Vein endothelial cell (primary cell): ENCODE results near the genes NRN1L, SMPD3 and CDH1.

DNA sequence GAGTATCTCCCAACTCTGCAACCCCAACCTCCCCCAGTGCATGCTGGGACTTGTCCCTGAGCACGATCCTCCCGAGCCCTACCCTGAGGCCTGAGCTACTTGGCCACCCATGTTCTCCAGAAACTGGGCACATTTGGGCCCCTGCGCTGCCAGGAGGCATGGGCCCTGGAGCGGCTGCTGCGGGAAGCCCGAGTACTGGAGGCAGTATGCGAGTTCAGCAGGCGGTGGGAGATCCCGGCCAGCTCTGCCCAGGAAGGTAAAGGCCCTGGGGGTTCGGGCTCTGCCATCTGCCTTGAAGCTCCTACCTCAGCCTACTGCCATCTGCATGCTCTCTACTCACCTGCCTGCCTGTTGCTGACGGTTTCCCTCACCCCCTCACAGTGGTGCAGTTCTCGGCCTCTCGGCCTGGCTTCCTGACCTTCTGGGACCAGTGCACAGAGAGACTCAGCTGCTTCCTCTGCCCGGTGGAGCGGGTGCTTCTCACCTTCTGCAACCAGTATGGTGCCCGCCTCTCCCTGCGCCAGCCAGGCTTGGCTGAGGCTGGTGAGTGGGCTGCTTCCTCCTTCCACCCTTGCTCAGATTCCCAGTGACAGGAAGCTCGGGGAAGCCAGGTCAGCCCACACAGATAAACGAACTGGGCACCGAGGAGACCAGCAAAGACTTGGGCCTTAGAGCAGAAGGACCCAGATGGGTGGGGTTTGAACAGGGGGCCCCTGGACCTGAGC, 16.1 kb downstream of the RIPOR1 start:
- CAGE, long polyA plus RNA: no peak

DNA sequence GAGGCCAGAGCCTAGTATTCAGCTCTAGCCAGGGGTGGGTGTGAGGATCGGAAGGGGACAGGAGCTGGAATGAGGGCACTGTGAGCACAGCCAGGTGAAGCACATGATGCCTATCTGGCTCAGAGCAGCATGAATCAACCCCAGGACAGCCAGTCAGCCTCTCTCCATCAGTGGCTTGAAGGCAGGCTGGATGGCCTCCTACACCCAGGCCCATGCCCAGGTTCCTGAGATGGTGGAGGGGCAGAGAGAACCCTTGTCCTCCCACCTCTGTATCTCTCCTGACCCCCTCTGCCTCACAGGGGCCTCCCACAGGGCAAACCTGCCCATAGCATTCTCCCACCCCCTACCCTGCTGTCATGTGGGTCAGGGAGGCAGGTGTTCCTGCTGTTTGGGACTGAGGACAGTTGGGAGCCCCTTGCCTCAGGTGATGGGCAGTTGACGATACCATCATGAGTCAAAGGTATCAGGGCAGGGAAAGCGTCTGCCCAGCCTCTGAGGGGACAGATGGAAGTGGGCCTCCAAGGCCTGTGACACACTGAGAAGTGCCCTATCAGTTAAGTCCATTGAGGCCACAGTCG, 13.7 kb upstream of the CTCF start:
- CAGE, long polyA plus RNA: no peak

- CAGE, long polyA plus RNA: no peak
Observed at GRCh38 chr16:67562915-67563533, 698 bp downstream of the CTCF start.

- CAGE, long polyA plus RNA: no peak
Observed at GRCh38 chr16:67803920-67804470, 2.4 kb downstream of the RANBP10 start.

GRCh38 chr16:67833732-67834082, 8.4 kb upstream of the THAP11 start:
- CAGE, long polyA plus RNA: no peak

GRCh38 chr16:67884441-67885058, at the start of gene NRN1L:
Gene NRN1L (plus strand): TSS chr16:67884885.
- CAGE, long polyA plus RNA: no peak

DNA sequence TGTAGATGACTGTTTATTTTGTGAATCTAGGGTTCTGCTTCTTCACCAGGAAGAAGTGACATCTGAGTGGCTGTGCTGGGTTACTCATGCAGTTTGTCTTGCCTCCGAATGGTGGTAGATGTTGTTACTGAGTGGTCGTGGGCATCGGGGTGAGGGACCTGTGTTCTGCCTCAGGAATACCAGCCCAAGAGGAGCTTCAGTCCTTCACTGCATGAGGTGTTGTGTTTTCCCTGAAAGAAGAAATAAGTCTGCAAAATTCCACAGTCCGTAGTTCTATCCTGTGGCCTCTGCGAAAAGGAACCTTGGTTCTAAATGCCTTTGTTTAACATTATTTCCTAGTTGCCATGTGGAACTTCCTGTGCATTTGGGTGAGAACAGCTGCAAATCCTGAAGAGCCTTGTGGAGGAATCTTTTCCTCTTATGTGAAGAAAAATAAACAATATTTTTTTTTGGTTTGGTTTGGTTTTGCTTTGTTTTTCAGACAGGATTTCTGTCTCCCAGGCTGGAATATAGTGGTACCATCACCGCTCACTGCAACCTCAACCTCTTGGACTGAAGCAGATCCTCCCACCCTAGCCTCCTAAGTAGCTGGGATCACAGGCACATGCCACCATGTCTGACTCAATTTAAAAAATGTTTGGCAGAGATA, 9.8 kb downstream of the PSKH1 start:
- CAGE, long polyA plus RNA: no peak

DNA sequence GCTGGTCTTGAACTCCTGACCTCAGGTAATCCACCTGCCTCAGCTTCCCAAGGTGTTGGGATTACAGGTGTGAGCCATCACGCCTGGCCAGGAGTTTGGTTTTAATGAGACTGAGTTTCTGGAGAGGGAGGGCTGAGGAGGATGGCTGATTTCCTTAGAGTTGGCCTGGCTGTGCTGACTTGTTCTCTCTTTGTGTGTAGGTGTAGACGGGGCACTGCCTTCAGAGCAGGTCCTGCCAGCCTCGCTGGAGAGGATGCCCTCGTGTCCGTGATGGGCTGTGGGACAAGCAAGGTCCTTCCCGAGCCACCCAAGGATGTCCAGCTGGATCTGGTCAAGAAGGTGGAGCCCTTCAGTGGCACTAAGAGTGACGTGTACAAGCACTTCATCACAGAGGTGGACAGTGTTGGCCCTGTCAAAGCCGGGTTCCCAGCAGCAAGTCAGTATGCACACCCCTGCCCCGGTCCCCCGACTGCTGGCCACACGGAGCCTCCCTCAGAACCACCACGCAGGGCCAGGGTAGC, 15.5 kb downstream of the PSKH1 start:
- CAGE, long polyA plus RNA: no peak

DNA sequence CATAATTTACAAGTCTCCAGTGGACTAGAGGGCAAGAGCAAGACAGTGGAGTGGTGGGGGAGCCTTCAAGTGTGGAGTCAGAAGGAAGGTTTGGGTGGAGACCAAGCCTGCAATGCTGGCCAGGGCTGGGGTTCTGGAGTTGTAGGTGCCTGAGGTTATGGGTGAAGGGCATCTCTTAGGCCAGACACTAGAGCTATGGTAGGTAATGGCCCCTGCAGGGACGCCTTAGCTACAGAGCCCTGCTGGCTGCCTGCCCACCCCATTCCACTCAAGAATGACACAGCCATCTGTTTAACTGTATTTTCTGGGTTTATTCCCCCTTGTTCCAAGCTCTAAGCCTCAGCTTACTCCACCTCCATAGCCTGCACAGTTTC, 2.4 kb downstream of the PSMB10 start:
- CAGE, long polyA plus RNA: no peak

DNA sequence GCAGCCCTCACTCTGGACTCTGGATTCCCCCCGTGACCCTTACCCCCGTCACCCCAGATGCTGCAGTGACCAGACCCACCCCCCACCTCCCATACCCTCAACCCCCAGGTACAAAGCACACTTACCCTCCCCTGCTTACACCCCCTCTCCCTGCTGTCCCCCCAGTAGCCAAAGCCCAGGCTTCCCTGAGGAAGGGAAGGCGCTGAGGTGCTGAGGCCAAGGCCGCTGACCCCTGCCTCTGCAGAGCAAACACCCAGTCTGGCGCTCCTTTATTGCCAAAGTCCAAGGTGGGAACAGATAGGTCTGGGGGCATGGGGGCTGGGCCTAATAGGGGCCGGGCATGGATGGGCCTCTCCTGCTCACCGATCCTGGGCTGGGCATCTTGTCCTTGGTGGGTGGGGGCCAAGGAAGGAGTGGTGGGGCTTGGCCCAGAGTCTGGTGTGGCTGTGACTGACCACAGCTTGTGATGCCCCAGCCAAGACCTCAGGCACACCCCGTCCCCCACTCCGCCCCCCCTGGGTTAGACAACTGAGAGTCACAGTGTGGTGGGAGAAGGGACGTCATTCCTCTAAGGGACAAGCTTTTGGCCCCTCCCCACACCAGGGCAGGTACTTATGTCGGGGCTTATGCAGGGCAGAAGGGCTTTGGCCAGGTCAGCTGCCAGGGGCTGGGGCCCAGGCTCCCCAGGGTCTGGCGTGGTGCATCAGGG, 544 bp downstream of the LCAT start:
- CAGE, long polyA plus RNA: no peak

GRCh38 chr16:67963556-67964817, 4.5 kb downstream of the SLC12A4 start:
- CAGE, long polyA plus RNA: no peak

- CAGE, long polyA plus RNA: no peak
Observed at GRCh38 chr16:68031877-68032538, 8.9 kb downstream of the DUS2 start.

DNA sequence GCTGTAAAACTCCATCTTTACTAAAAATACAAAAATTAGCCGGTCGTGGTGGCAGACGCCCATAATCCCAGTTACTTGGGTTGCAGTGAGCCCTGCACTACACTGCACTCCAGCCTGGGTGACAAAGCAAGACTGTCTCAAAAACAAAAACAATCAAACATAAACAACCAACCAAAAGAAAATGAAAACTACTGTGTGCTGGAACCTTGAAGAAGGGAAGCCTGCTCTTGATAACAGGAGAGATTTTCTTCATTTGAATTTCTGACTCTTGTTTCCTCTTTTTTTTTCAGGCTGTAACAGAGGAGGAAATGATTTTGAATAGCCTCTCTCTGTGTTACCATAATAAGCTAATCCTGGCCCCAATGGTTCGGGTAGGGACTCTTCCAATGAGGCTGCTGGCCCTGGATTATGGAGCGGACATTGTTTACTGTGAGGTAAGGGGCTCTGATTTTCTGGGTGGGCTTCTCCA, 14.7 kb downstream of the DUS2 start:
- CAGE, long polyA plus RNA: no peak

DNA sequence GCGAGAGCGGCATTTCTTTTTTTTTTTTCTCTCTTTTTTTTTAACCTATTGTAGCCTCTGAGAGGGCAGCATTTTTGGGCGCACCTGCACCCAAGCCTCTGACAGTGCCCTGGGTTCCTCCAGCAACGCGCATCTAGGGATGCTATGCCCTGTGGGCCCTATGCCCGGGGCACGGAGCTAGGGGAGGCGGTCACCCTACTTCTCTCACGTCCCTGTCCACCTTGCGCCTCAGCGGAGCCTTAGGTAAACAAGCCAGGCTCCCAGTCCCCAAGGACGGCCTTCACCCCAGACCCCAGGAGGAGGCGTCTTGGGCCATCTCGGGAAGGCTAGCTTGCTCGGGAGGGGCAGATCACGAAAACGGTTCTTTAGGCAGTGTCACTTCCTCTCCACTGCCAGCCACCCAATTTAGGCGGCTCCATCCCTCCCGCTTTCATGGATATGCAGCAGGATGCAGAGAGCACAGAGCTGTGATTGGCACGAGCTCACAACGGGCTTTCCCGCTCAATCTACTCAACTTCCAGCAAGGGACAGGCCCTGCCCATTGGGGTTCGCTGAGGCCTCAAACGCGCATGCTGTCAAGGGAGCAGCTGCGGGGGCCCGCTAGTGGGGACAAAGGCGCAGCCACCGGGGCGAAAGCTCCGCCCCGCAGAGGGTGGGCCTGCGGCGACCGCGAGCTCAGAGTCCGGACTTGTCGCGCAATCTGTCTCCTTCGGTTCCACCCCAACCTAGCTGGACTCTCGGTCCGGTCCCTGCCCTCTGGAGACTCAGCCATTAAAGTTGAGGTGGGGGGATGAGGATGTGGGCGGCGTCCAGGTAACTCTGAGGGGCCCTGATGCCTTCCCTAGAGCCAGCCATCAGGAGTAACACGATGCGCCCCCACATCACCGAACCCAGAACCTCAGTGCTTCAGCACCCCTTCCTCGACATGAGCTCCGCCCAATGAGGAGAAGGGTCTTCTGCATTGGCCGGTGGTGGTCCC, 768 bp upstream of the NFATC3 start:
- CAGE, long polyA plus RNA: no peak

DNA sequence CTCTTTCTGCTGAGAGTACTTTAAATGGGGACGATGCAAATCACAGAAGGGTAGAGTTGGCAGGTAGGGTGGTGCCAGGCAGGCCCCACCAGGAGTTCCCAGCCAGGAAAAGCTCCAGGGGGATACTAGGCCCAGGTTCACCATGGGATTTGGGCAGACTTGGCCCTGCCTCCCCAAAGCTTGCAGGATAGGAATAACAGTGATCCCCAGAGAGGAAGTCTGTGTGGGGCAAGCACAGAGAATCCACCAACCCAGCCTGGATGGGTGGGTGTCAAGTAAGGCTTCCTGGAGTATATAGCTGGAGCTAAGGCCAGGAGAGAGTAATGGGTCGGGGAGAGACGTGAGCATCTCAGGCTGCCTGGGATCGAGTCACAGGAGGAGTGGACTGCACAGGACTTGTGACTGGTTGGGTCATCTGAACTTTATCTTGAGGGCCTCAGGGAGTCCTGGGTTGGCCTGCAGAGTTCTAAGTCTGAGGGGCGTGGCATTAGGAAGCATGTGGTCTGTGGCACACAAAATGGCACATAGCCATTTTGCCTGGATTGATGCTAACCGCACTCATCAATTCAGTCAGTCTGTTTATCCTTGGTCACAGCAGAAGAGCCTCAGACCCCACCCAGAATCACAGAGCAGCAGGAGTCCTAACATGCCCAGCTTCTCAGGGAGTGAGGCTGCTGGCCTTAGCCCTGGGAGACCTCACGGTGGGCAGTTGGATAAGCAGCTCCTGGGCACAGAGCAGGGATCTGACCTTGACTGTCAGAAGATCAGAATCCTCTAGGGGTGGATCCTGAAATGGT, 1.5 kb downstream of the PLA2G15 start:
- CAGE, long polyA plus RNA: no peak

GRCh38 chr16:68258810-68260121, 5.1 kb upstream of the SLC7A6 start:
- CAGE, long polyA plus RNA: no peak

DNA sequence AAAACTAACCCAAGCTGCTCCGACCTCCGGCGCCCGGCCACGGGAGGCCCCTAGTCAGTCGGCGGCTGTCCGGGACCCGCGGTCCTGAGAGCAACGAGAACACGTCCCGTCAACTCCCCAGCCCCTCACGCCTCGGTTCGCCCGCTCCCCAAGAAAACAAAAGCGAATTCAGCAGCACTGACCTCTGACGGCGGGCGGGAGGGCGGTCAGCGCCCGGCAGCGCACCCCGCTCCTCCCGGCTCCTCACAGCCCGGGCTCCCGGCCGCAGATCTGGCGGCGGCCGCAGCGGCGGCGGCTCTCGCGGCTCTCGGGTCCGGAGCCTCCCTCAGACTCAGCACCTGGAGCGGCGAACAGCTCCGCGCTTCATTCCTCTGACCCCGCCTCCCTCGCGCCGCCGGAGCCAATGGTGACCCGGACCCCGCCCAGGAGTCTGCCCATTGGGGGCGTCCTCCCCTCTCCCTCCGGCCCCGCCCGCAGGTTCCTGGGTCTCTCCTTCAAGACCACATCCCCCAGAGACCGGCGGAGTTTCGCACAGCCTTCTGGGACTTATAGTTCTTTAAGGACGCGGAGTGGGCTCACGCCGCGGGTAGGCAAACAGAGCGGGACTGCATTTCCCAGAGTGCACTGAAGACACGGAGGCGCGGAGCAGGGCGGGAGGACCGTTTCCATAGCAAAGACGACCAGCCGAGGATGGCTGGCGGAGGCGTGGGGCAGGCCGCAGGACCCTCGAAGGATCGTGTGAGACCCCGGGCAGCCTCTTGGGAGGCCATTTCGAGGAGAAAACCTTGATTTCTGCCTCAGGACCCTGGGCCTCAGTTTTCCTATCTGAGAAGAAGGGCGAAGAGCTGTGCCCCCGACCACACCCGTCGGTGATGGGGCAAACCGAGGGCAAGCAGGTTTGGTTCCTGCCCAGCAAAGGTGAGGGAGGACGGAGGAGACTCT, at the start of gene SMPD3:
TSS of gene SMPD3 (minus strand) at position 338 of the 942 bp plus-strand sequence.
- CAGE, long polyA plus RNA: no peak

DNA sequence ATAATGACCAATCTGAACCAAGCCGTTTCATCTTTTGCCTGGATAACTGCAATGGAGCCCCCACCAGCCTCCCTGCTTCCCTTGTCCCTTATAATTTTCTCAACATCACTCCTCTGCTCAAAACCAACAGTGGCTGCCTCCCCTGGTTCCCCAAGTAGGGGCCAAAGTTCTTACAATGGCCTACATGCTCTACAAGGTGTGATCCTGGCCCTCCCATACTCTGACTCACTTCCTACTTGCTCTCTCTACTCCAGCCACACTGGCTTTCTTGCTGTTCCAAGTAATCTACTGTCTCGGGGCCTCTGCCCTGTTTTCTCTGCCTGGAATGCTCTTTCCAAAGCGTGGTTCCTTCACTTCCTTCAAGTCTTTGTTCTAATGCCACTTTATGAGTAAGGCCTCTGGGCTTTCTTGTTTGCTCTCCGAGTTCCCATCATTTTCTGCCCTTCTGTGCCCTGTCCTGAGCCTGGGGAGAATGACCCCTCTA, 4.2 kb upstream of the CDH3 start:
- CAGE, long polyA plus RNA: no peak

- CAGE, long polyA plus RNA: no peak
Observed at GRCh38 chr16:68737039-68737535, at the start of gene CDH1. Gene CDH1 (plus strand): TSS chr16:68737292.

- CAGE, long polyA plus RNA: no peak
Observed at GRCh38 chr16:68745413-68745979, 8.4 kb downstream of the CDH1 start.